ENCODE measurements around a stretch of chr19.

DNA sequence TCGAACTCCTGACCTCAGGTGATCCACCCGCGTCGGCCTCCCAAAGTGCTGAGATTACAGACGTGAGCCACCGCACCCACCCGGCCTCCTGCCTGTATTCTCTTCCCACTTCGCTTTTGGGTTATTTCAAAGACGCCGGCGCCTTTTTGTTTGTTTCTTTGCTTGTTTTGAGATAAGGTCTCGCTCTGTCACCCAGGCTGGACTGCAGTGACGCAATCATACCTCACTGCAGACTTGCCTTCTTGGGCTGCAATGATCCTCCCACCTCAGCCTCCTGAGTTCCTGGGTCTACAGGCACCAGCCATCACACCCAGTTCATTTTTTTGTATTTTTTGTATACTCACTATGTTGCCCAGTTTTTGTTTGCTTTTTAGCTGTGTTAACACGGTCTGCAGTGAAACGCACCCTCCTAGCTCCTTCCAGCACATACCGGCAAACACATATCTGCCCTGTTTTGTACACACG, 8.5 kb downstream of the ARHGAP45 start:
- PRO-cap, result no peak

GRCh38 chr19:1088149-1088547, 7.0 kb downstream of the POLR2E start:
- PRO-cap, result no peak

- PRO-cap, result no peak
Measured at GRCh38 chr19:1116917-1117631, 13.3 kb downstream of the GPX4 start.

GRCh38 chr19:1130437-1131667, 27.1 kb downstream of the GPX4 start:
- PRO-cap, result unidirectional peak, plus-strand start at chr19:1130945

DNA sequence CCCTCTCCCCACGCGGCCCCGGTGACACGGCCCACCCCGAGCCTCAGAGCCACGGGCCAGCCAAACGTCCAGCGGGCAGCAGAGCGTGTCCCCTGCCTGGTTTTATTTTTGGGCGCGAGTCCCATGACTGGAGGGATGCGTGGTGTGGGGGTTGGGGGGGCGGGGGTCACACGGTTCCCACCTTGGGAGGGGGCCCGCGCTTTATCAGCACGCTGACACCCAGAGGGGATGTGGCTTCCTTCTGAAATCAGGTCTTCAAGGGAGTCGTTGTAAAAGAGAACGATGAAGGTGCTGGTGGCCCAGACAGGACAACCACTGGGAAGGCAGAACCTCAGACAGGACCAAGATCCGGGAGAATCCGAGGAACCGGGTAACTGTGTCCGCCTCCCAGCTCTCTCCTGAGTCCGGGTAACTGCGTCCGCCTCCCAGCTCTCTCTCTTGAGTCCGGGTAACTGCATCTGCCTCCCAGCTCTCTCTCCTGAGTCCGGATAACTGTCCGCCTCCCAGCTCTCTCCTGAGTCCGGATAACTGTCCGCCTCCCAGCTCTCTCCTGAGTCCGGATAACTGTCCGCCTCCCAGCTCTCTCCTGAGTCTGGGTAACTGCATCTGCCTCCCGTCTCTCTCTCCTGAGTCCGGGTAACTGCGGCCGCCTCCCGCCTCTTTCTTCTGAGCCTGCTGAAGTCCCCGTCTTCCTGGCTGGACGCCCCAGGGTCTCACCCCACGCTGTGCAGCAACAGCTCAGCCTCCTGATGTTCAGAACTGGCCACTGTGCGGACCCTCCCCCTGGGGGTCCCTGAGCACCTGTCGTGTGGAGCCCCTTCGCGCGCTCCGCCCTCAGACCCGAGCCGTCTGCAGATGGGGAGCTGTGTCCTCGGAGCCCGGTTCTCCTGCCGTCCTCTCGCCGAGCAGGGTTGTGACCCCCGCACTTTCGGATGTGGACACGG, 16.4 kb downstream of the SBNO2 start:
- PRO-cap, result no peak

- PRO-cap, result no peak
Measured at GRCh38 chr19:1223582-1224089, 14.2 kb downstream of the CBARP start.

- PRO-cap, result bidirectional peak, plus-strand start at chr19:1253335, minus-strand start at chr19:1253202; bidirectional peak, plus-strand start at chr19:1253534, minus-strand start at chr19:1253380
Measured at GRCh38 chr19:1253244-1253942, 5.0 kb downstream of the MIDN start.

GRCh38 chr19:1258009-1258807, 9.8 kb downstream of the MIDN start:
- PRO-cap, result no peak

DNA sequence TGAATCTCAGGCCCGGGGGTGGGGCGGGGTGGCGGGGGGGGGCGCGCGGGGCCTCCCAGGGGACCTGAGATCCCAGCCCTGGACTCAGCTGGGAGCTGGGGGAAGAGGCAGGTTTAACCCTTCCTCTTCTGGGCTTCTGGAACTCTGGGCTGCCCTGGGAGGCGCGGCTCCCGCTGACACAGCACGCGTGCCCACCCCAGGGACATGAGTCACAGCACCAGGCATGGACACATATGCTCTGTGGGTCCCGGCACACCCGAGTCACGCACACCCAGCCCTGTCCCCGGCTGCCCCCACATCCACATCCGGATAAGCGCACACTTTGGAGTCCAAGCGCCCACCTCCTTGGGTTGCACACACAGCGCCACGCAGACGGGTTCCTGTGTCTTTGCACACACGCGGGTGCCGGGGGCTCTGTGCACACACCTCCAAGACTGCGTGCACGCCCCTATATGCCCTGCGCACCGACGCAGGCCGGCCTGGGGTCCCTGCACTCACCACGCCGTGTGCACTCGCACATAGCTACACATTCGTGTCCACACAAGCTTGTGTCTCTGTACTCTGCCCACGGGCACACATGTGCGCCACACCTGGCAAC, 3.3 kb upstream of the CIRBP start:
- PRO-cap, result no peak

DNA sequence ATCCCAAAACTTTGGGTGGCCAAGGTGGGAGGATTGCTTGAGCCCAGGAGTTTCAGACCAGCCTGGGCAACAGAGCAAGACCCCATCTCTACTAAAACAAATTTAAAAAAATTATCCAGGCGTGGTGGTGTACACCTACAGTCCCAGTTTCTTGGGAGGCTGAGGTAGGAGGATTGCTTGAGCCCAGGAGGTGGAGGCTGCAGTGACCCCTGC, 1.3 kb downstream of the CIRBP start:
- PRO-cap, result no peak

DNA sequence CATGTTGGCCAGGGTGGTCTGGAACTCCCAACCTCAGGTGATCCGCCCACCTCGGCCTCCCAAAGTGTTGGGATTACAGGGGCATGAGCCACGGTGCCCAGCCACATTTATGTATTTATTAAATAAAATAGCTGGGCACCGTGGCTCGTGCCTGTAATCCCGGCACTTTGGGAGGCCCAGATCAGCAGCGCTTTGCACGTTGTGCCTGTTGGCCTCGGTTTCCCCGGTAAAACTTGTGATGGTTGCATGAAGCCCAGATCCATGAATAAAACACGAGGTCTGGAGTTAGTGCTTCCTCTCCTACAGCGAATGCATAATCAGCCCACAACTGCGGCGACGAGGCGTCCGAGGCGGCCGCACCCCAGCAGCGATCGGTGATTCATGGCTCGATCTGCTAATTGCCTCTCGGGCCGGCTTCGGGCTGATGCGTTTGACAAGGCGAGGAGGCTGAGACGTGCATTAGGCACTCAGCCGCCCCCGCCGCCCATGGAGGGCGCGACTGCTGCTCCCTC, 21.1 kb upstream of the PWWP3A start:
- PRO-cap, result no peak

DNA sequence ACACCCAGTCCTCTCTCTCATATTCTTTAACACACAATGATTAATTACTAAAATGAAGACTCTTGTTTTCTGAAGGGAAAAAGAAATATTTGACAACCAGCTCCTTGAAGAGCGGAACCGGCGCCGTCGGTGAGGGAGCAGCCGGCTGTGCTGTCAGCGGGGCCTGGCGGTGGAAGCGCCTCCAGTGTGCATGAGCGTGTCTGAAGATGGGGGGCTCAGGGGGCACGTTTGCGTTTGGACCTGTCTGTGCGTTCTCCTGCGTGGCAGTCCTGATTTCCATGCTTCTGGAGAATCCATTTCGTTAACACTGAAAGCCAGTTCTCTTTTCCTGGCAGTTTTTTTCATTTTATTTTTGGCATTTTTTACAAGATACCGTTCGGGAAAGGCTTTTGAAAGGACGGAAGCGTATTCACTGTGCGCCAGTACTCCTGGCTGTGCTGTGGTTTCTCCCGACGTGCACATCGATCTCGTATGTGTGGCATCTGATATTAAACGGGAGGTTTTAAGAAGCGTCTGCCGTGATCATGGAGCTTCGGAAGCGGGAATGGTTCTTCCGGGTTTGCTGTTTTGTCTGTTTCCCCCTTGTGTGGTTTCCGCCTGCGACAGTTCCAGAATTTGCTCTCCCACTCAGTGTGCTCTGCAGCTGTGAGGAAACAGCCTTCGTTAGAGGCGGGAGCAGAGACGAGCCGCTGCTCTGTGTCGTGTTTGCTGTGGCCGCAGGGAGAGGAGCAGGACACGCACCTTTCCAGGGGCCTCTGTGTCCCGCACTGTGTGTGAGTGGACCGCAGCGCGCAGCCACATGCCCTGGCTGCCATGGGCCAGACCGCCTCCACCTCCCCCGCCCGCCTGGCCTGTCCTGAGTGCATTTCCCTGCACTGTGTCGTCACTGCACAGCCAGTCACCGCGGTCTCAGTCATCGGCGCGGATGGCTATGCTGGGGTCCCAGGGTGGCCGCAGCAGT, 7.0 kb upstream of the NDUFS7 start:
- PRO-cap, result no peak

GRCh38 chr19:1417778-1418898, 10.8 kb downstream of the DAZAP1 start:
- PRO-cap, result no peak

- PRO-cap, result no peak
Measured at GRCh38 chr19:1424632-1424916, 13.6 kb upstream of the RPS15 start.

GRCh38 chr19:1453414-1454371, 3.8 kb downstream of the APC2 start:
- PRO-cap, result no peak

DNA sequence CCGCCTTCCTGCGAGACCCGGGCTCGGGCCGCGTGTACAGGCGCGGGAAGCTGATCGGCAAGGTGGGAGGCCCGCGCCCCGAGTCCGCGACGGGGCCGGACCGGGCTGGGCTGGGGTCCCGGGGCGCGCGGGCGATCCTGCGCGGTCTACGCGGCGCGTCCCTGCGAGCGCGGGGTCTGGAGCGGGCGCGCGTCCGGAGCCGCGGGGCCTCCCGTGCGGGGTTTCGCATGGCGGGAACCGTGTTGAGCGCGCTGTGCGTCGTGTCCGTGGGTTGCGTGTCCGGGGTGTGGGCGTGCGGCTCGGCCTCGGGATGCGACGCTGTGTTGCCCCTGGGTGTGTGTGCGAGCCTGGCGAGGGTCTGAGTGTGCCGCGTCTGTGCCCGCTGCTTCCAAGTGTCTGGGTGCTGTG, 312 bp downstream of the PLK5 start:
- PRO-cap, result no peak

DNA sequence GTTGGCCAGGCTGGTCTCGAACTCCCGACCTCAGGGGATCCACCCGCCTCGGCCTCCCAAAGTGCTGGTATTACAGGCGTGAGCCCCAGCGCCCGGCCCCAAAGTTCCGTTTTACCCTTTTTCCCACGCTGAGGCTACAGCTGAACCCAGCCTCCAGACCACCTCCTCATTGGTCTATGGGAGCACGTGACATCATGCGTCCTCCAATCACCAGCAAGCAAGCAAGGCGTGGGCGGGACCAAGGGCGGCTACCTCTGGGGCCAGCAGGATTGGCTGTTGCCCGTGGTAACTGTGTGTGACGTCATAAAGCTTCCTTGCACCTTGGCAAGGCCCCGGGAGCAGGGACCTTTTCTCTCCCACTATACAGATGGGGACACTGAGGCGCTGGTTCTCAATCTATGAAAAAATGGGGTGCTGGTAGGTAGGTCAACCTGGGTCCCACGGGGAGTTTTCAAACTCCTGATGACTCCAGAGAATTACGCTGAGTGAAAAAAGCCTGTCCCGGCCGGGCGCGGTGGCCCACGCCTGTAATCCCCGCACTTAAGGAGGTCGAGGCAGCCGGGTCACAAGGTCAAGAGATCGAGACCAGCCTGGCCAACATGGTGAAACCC, 18.8 kb downstream of the PLK5 start:
- PRO-cap, result no peak

- PRO-cap, result no peak
Measured at GRCh38 chr19:1650983-1651616, 1.3 kb downstream of the TCF3 start.

GRCh38 chr19:1790654-1791143, 21.4 kb downstream of the ATP8B3 start:
- PRO-cap, result no peak

DNA sequence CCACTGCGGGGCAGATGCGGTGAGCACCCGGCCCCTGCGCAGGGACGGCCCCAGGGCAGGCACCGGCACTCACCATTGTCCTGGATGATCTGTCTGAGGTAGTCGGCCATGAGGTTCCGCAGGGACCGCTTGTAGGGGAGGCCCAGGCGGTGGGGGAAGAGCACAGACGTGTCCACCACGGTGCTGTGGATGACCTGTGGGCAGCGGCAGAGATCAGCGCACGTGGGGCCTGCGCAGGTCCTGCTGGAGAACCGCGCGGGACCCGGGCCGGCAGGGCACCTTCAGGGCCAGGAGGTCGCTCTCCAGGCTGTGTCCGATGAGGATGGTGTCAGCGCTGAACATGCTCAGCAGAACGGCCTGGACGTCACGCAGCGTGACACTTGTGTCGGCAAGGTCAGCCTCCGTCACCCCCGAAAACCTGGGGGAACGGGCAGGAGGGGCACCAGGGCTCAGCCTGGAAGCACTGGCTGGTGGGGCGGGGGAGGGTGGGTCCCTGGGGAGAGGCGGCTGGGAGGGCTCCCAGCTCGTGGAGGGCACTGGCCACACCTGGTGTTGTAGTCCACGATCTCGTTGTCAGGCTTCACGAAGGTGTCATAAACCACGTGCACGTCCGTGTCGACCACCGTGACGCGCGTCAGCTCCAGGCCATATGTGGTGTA, 4.2 kb upstream of the ATP8B3 start:
- PRO-cap, result no peak